ENCODE results near the gene PIEZO1.

- PRO-cap = no peak
Measured at GRCh38 chr16:88713936-88714969, 8.0 kb downstream of the CTU2 start.

- PRO-cap = no peak
Measured at GRCh38 chr16:88718816-88719459, 12.6 kb downstream of the CTU2 start.

DNA sequence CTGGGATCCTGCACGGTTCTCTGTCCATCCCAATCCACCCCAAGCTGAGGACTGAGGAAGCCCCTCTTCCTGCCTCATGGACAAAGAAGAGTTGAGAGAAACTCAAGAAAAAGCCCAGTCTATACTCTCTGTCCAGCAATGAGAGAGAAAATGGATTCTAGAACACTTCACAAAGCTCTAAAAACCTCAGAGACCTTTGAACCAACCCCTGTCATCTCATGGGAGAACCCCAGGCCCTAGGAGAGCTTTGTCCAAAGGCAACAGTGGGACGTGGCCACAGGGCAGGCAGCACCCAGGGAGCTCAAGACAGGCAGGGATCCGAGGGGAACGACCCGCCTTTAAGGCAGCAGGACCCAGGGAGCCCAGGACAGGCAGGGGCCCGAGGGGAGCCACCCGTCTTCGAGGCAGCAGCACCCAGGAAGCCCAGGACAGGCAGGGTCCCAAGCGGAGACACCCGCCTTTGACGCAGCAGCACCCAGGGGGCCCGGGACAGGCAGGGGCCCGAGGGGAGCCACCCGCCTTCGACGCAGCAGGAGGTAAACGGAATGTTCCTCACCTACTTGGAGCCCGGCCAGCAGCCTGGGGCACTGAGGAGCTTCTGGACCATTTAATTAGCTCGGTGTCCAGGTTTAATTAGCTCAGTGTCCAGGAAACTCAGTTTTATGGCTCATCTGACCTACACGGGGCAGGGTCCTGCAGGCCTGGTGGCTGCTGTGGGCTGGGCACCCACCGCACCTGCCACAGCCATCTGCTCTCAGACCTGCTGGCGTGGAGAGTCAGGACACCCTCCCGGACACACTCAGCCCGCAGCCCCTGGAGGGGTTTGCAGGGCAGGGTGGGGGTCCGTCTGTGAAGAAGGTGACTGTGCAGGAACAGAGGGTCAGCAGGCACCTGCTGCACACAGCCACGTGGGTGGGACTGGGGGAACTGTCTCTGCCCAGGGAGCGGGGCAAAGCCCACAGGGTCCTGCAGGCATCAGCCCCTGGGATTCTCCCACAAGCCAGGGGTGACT is 24.5 kb downstream of the PIEZO1 start:
- PRO-cap = no peak

DNA sequence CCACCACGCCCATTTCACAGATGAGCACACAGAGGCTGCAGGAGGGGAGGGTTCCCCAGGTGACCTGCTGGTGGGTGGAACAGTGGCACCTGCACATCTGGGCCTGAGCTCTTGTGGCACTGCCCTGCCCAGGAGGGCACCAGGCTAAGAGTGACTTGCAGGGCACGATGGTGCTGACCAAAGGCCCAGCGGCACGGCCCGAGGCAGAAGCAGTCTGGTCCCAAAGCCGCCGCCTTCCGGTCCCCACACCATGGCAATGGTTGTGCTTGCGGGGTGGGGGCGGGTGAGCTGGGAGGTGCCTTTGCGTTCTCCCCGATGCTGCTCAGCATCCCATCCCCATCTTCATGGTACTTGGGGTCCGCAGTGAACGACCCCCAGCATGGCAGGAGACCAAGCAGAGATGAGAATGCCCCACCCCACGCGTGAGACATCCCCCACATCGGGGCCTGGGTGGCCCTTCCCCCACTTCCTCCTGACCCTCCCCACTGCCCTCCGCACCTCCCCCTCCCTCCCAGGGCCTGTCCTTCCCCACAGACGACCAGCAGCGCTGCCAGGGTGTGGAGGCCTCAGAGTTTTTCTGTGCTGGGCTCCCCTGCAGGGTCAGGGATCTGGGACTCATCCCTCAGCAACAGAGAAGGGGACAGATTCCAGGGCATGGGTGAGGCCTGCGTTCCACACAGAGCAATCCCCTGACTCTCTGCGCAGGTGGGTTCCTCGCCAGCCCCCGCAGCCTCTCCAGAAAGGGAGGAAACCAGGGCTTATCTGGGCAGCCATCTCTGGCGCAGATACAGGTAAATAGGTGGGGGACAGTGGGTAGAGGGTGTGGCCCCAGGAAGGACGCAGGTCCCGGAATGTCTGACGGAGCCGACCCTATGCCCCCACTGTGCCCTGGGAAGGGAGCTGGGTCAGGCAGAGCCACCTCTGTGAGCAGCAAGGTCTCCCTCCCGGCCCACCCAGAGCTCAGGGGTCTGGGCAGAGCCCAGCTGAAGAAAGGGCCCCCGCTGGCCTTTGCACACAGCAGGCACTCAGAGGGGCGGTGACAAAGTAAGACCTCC is 23.4 kb downstream of the PIEZO1 start:
- PRO-cap = no peak

DNA sequence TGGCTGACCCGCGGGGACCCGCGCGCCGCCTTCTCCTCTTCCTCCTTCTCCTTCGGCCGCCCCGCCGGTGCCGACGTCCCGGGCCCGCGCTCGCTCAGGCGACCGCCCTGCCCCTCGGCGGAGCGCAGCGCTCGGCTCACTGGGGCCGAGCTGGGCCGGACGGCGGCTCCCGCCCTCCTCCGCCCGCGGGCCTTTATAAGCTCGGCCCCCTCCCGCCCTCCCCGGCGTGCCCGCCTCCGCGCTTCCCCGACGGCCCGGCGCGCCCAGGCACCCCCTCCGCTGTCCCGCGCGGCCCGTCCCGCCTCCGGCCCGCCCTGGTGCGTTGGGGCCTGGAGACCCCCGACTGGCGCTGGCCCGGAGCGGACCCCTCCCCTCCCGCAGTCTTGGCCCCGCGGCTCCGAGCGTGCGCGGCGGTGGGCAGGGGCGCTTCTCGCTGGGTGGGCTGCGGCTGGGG is at the start of gene PIEZO1:
Gene PIEZO1, minus strand, starts transcription at position 171 of the 454 bp plus-strand sequence.
- PRO-cap = unidirectional peak, minus-strand start at position 171 of the sequence

DNA sequence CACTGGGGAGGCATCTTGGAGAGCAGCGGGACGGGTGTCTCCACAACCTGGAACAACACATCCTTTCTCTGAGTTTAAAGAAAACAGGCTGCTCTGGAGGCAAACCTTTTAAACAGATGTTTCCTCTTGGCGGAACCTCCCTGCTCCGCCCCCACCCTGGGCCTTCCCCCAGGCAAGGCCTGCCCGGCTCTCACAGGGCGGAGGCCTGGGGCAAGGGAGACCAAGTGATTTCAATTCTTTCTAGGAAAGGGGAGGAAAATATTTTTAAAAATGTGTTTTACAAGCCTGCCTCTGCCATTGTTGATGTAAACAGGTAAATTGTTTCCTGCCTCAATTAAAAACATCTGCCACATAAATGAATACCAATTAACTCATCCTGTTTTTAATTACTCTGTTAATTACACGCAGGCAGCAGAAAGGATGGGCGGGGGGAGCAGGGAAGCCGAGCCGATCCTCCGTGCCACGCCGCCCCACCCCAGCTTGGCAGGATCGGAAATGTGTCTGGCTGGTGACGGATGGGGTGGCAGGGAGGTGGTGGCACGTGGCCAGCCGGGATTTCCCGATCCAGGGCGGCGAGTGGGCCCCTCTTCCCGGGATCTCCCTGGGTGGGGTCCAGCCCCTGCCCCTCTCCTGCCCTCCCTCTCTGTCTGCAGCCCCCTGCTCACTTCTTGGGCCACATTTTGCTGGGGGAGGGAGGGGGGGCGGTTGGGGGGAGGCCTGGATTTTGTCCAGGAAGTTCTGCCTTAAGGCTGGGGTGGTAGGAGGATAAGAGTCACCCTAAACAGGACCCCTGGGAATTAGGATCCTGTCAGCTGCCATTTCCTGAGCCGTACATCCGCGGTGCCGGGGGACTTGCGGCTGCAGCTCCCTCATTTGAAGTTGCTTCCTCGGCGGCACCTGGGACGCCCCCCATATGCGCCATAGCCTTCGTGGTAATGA is 54.7 kb upstream of the PABPN1L start:
- PRO-cap = bidirectional peak, plus-strand start at position 195 of the sequence, minus-strand start at position 54 of the sequence

GRCh38 chr16:88967692-88968984 is 8.9 kb downstream of the CBFA2T3 start:
- PRO-cap = no peak

DNA sequence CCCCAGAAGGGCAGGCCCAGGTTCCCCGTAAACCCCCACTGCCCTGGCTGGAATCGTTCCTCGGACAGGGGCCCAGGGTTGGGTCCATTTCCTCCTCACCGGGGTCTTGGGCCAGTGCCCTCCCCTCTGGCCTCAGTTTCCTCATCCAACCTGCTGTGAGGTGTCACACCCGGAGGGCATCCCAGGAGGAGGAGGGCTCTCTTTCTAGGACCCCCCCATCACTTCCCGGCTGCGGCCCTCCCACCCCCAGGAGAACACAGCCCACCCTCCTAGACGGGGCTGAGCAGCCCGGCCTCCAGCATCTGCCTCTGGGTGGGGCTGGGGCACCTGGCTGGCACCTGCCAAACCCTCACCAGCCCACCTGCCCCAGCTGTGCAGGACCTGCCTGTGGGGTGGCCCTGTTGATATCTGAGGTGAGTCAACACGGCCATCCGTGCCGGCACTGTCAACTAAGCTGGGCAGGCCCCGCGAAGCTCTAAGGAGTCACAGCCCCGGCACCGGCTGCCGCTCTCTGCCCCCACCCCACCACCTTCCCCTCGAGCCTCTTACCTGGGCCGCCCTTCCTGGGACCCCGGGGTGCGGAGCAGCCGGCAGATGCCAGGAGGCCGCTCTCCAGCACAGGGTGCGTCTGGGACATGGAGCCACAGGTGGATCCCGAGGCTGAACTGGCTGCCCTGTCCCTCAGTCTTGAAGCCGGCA is 750 bp downstream of the CBFA2T3 start:
- PRO-cap = no peak

- PRO-cap = no peak
Measured at GRCh38 chr16:89099704-89100354, 6.2 kb downstream of the ACSF3 start.

DNA sequence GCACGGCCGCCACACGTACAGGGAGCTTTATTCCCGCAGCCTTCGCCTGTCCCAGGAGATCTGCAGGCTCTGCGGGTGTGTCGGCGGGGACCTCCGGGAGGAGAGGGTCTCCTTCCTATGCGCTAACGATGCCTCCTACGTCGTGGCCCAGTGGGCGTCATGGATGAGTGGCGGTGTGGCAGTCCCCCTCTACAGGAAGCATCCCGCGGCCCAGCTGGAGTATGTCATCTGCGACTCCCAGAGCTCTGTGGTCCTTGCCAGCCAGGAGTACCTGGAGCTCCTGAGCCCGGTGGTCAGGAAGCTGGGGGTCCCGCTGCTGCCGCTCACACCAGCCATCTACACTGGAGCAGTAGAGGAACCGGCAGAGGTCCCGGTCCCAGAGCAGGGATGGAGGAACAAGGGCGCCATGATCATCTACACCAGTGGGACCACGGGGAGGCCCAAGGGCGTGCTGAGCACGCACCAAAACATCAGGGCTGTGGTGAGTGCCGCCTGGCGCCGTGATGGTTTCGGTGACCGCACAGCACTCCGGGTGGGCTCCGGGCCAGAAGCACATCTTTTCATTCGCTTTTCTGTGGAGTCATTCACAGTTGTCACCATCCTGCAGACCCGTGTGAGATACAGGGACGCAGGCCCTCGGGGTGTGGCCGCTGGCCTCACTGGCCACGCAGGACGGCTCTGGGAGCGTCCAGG is 7.4 kb downstream of the ACSF3 start:
- PRO-cap = no peak

DNA sequence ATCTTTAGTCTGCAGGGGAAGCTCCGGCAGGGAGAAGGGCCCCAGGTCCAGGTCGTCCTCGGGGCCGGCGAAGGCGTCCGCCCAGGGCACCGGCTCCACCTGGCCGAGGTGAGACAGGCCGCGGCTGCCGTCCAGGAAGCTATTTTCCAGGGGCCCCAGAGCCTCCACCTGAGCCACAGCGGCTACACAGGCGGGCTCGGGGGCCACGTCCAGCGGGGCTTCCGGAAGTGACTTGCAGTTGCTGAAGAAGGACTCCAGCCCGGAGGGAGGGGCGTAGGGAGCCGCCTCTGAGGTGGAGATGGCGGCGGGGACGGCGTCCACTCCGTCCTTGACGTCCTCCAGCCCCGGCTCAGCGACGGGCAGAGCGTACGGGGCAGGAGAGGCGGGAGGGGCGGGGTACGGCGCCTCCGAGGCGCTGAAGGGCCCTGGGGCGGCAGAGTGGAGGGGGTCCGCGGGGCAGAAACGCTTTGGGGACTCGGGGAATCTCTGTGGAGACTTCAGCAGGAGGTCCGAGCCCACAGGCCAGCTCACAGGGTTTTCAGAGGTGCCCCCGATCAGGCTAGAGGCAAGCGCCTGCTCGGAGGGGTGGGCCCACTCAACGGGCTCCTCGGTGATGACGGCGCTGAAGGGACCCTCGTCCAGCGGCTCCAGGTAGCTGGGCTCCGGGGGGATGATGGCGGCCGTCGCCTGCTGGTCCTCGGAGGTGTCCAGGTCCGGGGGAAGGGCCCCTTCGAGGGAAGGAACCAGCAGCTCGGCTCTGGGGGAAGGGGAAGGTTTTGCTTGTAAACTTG is 62.8 kb downstream of the ZNF778 start:
- PRO-cap = no peak

- PRO-cap = no peak
Measured at GRCh38 chr16:89322064-89322682, 104.7 kb downstream of the ZNF778 start.

- PRO-cap = no peak
Measured at GRCh38 chr16:89325609-89326626, 108.4 kb downstream of the ZNF778 start.

GRCh38 chr16:89360777-89361688 is 129.3 kb downstream of the ANKRD11 start:
- PRO-cap = no peak

GRCh38 chr16:89363368-89363937 is 126.9 kb downstream of the ANKRD11 start:
- PRO-cap = no peak

- PRO-cap = no peak
Measured at GRCh38 chr16:89372717-89373198, 117.6 kb downstream of the ANKRD11 start.

- PRO-cap = no peak
Measured at GRCh38 chr16:89378592-89379397, 111.6 kb downstream of the ANKRD11 start.

DNA sequence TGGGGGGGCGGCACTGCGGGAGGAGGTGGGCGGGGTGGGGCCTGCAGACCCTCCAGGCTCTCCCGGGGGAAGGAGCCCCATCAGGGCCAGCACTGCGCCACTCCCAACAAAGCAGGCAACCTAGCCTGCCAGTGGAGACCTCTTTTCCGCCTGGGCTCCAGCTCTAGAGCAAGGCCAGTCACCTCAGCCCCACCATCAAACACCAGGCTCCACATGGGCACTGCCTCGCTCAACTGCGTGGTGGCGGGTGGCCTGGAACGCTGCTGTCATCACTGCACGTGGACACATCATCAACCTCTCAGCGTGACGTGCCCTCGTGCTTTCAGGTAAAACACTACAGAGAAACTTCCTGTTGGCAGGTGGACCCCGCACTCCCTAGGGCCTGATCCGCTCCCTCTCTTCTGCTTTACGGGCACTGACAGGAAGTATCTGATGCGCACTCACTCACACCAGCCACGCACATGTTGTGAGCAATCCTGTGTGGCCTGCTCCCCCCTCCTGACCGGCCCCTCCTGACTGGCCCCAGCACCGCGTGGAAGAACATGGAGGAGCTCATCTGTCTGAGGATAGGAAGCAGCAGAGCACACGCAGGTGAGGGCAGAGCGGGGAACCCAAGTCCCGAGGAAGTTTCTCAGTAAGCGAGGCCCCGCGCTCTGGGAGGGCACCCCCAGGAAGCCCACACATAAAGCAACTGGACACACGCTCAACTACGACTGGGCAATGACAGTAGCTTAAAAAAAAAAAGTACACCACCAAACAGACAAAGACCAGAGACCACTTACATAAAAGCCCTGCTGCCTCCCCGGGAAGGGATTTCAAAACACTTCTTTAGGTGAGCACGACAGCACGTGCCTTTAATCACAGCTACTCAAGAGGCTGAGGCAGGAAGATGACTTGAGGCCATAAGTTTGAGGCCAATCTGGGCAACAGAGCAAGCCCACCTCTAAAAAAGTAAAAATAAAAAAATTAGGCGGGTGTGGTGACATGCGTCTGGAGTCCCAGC is 87.2 kb downstream of the ANKRD11 start:
- PRO-cap = no peak

DNA sequence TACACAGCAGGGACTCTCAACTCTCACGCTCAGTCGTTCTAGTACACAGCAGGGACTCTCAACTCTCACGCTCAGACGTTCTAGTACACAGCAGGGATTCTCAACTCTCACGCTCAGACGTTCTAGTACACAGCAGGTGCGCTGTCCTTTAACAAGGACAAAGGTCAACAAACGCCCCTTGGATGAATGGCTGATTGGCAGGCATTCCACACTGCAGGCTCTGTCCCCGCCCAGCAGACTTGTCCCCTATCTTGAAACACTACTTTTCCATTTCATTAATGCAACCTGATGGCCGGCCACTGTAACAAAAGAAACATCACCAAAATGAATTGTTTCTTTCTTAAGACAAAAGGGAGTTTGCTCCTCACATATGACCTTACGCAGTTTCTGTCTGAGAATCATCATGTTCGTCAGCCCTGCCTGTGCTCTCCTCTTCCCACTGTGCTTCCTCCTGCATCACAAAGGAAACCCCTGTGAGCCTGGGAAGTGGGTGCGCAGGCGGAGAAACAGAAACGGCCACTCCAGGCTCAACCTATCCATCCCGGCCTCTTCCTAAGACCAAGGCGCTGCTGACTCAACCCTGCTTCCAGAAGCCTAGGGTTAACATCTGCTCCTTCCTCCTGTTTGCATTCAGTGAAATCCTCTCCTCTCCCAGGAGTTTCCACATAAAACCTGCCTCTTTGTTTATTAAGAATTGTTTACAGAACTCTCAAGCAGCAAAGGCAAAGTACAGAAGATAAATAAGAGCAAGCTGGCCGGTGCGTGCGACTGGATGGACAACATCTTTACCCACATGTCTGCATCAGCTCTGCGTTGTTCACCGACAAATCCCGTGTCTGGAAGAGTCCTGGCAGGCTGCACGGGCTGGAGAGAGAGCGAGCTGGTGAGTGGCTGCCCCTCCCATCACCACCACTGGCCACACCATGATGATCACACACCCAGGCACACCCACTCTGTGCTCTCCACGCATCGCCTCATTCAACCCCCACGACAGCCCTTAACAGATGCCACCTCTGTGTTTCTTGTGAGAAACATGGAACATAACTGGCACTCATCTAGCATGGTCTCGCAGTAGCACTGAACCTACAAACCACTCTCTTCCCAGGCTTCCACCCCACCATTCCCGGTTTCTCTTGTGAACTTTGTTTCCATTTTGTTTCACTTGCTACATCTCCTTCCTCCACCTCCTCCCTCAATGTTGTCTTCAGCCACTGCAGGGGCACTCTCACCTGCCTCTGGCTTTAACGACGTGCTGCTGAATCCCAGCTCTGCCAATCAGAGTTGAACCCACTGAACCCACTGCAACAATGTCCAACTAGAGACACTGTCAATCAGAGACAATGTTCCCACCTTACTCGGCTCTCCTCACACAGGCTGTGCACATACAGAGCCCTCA is 59.4 kb downstream of the ANKRD11 start:
- PRO-cap = no peak

DNA sequence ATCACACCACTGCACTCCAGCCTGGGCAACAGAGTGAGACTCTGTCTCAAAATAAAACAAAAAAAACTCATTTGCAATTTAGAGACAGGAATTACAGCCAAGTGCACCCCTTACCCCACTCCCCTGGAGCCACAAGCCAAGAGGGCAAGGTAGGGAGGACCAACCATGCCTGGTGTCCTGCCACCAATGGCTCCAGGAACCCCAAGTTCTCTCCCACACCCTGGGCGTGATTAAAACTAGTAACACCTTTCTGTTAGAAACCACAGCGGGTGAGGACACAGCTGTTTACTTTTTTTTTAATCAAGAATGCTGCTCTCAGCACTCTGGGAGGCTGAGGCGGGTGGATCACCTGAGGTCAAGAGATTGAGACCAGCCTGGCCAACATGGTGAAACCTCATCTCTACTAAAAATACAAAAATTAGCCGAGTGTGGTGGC is 38.1 kb downstream of the ANKRD11 start:
- PRO-cap = no peak